Pericardium (tissue), 1 donor: ENCODE results near the genes MRPL55 and IBA57.

DNA sequence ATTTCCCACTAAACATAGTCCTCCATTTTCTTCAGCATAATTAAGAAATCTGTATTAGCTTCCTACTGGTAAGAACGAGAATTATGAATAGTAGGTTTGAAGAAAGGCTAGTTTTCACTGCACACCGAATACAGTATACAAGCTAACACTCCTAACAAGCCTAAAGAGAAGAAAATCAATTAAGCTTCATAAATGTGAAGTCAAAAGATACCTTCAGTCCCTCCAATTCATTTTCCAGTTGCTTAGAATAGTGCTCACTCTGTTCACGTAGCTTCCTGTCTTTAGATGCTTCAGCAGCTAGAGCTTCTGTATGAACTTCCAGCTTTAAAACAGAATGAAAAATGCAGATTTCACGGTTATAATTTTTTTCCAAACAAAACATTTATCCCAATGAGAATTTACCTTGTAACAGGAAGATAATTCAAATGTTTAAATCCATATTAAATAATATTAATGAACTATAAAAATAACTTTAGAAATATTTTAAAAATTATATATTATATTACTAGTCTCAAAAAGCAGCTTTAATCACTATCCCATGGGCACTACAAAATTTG lies 172.1 kb downstream of the COQ8A start:
- RRBS, result no CpG with 5 or more reads among the region's 4 CpGs

GRCh38 chr1:227139486-227139977 lies 178.8 kb downstream of the CDC42BPA start:
- RRBS, result no CpG with 5 or more reads among the region's 4 CpGs

DNA sequence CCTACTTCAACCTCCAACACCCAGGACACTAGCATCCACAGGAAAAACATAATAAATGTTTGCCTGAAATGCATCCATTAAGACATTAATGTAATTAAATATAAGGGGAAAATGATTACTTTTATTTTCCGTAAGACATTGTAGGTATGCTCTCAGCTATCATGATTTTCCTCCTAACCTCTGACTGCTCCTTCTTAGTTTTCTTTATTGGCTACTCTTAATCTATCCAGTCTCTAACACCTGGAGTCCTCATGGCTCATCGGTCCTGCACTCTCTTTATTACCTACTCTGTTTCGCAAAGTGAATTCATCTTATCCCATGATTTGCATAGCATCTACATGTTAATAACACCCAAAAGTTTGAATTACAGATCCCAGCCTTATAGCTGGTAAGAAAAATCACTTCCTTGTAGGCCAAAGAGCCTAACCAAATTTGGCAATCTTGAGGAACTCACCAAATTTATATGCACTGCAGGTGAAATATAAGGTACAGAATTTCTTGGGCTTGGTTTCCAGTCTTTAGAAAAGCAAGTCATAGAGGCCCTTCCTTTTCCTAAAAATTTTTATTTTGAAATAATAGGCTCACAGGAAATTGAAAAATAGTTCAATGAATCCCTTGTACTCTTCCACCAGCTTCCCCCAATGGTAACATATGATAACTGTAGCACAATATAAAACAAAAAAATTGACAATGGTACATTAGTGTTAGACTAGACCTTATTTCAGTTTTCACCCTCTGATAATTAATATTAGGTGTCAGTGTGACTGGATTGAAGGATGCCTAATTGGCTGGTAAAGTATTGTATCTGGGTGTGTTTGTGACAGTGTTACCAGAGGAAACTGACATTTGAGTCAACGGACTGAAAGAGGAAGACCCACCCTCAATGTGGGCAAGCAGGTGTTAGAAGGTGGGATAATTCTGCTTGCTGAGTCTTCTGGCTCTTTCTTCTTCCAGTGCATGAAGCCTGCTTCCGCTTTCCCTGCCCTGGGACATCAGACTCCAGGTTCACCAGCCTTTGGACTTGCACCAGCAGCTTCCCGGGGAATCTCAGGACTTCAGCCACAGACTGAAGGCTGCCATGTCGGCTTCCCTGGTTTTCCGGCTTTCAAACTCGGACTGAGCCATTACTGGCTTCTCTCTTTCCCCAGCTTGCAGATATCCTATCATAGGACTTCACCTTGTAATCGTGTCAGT lies 136.0 kb downstream of the CDC42BPA start:
- RRBS, result 96% methylated on average over 3 of the region's 10 CpGs

DNA sequence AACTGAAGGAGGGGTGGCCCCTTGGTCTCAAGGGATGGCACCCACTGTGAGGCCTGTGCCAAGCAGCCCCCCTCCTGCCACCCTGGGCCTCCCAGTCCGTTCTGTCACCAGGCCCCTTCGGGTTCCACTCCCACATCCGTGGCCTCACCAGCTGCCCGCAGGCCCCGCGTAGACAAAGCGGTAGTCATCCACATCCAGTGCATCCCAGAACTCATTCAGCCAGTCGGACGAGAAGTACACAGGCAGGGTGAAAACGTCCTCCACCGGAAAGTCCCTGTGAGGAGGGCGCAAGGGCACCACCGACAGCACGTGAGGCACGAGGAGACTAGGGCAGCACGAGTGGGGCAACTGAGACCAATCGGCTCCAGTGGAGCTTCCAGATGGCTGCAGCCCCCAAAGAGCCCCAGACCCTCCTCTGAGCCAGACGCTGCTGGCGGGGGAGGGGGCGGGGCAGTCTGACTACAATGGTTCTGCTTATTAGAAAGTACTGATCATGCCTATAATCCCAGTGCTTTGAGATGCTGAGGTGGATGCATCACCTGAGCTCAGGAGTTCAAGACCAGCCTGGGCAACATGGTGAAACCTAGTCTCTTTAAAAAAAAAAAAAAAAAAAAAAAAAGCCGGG lies 1.2 kb downstream of the JMJD4 start:
- RRBS, result no CpG with 5 or more reads among the region's 21 CpGs

DNA sequence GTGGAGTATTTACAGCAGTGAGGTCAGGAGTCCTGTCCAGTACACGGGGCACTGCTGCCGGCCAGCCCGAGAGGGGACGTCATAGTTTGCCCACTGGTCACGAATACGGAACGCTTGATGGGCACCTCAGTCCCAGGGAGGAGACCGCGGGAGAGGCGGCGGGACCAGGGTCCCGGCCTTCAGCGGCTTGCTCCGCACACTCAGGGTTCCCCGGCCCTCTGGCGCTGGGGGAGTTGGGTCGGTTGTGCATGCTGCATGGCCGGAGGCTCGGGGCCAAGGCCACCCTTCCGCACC lies 28.8 kb upstream of the PRSS38 start:
- RRBS, result 12% methylated on average over 7 of the region's 20 CpGs

DNA sequence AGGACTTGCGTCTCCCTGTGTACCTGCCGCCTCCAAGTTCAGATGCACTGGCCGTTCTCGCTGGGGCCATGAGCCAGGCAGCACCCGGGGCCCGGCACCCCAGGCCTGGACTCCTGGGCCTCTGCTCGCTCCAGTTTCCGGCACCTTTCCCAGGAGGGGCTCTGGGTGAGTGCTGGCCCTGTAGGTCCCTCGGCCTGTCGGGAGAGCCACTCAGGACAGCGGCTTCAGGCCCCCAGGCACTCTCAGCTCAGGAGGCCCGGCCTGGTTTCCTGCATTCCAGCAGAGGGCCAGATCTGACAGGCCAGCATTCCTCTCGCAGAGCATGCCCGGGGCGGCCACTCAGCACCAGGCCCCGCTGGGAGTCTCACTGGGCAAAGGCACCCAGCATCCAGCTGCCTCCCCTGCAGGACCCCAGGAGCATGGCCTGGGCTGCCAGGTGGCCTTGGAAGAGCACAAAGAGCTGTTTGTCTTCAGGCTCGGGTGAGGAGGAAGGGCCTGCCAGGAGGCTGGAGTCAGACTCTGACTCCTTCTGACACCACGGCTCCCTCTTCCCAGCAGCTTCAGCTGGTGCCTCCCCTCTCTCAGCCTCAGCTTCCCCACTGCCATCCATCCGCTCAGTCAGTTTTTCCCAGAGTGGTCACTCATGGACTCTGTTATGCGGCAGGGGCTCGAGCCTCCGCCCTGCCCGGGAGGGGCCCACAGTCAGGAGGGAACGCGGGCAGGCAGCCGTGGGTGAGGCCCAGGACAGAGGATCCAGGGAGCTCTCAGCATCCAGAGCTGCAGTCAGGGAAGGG lies 51.8 kb downstream of the WNT9A start:
- RRBS, result 62% methylated on average over 6 of the region's 26 CpGs

DNA sequence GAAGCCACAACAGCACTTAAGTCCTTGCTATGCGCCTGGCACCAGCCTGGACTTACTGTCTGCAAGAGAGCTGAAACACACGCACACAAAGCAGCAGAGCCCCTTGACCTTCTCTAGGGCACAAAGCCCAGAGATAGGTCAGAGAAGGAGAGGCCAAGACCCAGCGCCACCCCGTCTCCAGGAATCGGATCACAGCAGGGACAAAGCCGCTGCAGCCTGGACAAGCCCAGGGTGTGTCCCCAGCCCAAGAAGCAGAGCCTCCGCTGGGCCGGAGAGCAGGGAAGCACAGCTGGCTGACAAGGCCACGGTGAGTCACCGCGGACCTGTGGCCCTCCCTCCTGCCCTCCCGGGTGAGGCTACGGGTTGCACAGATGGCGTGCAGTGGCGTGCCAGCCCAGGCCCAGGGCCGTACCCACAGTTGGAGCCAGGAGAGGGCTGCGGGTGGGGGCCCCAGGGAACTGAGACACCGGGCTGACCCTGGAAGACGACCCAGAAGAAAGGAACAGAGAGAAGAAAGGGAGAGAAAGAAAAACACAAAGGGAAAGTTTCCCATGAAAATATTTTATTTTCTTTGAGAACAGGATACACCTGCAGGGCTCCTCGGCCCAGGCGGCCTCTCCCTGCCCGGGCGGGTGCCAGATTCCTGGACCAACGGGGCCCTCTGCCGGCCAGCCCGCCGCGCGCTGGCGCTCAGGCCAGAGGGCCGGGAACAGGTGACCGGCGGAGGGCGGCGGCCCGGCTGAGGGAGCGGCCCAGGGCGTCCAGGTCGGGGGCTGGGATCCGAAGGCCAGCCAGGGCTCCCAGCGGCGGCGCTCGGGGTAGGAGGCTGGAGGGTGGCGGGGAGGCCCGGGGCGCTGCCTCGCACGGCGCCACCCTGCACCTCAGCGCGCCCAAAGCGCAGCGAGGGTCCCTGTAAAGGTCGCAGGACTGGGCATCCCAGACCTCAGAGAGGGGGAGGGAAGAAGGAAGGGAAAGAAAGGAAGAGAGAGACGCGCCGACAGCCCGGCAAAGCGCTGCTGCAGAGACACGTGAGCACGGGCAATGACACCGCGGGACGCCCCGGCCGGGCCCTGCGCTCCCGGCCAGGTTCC lies 1.3 kb downstream of the WNT9A start:
- RRBS, result 2% methylated on average over 26 of the region's 69 CpGs

DNA sequence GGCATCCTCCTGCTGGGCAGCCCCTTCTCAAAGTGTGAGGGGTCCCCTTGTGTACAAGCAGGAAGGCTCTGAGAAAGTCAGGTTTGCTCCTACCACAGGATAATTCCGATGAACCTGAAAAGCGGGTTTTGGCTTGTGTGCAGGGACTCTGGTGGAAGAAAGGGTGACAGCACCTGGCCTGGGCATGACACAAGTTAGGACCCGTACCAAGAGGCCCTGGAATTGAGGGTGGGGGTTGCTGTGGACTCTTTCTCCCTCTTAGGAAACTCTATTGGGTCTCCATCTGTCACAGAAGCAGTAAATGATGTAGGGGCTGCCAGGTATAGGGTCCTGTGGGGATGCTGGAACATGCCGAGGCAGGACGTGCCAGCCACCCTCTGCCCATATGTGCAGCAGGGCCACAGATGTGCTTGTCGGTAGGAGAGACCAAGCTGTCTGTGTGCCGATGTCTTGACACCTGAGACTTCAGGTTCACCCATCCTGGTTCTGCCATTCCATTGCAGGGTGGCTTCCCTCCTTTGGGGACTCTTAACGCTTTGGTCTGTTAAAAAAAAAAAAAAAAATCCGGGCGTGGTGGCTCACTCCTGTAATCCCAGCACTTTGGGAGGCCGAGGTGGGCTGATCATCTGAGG lies 9.9 kb downstream of the C1orf35 start:
- RRBS, result no CpG with 5 or more reads among the region's 11 CpGs

- RRBS, result no CpG with 5 or more reads among the region's 21 CpGs
These were observed 5.2 kb downstream of the C1orf35 start for GRCh38 chr1:228097828-228098341.

DNA sequence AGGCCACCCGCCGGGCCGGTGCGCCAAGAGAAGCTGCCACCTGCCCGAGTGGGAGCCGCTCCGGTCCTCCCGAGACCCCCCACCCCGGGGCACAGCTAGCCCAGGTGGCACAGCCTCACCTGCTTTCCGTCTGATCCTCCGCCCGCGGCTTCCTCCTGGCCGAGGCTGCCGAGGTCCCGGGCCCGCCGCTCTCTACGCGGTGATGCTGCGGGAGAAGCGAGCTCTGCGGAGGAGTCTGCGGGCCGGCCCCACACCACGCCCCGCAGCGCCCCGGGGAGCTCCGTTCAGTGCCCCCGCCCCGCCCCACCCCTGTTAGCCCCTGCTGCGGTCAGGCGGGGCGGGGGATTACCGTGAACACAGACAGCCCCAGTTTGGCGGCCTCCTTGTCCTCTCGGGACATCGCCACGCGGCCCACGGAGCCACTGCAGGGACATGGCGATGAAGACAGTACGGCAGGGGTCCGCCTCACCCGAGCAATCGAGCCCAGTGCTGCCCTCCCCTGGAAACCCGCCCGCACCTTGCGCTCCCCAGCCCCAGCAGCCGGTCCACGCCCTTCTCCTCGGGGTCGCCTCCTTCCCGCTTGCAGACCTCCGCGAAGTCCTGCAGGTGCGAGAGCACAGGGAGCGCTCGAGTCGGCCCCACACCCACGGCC lies 1.0 kb downstream of the C1orf35 start:
- RRBS, result 18% methylated on average over 20 of the region's 62 CpGs

GRCh38 chr1:228108974-228109367 lies at the start of gene MRPL55:
Gene MRPL55, minus strand, starts transcription at chr1:228109299.
- RRBS, result 2% methylated on average over 8 of the region's 28 CpGs

DNA sequence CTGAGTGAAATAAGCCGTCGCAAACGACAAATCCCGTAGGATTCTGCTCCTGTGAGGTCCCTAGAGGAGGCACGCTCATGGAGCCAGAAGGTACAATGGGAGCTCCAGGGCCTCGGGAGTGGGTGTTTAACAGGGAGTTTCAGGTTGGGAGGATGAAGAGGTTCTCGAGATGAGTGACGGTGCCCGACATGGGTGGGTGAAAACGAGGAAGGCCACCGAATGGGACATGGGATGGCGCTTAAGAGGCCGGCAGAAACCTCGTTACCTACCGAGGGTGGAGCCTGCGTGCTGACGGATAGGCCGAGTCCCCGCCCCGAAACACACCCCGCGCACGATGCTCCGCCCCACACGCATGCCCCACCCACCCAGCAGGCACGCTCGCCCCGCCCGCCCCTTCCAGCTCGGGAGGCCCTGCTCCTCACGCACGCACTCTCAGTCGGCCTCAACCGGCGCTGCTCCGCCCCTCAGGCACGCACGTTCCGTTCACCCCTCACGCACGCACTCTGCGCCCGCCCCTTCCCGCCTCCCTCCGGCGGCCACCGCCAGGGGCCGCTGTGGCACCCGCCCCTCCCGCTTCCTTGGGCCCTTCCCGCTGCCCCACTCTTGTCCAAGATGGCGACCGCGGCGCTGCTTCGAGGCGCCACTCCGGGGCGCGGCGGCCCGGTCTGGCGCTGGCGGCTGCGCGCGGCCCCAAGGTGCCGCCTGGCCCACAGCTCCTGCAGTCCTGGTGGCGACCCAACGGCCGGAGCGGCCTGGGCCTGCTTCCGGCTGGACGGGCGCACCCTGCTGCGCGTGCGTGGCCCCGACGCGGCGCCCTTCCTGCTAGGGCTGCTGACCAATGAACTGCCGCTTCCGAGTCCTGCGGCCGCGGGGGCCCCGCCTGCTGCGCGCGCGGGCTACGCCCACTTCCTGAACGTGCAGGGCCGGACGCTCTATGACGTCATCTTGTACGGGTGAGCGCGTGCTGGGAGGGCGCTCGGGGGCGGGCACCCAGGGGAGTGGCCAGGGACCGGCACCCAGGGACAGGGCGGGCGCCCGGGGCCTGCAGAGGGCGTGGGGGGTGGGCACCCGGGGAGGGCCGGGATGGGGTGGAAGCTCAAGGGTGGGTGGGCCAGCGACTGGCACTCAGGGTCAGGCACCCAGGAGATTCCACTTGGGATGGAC lies at the start of gene IBA57:
IBA57 (plus strand) TSS at position 600 of the 1,164 bp plus-strand sequence.
- RRBS, result 1% methylated on average over 39 of the region's 111 CpGs

DNA sequence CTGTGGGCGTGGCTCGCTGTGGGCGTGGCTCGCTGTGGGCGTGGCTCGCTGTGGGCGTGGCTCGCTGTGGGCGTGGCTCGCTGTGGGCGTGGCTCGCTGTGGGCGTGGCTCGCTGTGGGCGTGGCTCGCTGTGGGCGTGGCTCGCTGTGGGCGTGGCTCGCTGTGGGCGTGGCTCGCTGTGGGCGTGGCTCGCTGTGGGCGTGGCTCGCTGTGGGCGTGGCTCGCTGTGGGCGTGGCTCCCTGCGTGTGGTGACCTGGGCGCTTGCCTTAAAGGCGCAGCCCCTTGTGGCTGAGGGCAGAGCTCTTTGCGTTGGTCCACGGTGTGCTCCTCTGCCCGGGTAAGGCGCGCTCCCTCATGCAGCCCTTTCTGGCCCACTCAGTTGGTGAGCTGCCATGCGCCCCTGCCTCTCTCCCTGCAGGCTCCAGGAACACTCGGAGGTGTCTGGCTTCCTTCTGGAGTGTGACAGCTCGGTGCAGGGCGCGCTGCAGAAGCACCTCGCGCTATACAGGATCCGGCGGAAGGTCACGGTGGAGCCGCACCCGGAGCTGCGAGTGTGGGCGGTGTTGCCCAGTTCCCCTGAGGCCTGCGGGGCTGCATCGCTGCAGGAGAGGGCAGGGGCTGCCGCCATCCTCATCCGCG lies 8.8 kb downstream of the IBA57 start:
- RRBS, result no CpG with 5 or more reads among the region's 56 CpGs

GRCh38 chr1:228242944-228243542 lies 35.2 kb downstream of the OBSCN start:
- RRBS, result no CpG with 5 or more reads among the region's 9 CpGs

- RRBS, result 4% methylated on average over 8 of the region's 30 CpGs
These were observed 67.4 kb downstream of the OBSCN start for GRCh38 chr1:228275220-228275714.

- RRBS, result no CpG with 5 or more reads among the region's 3 CpGs
These were observed 89.9 kb downstream of the OBSCN start for GRCh38 chr1:228297721-228298147.

- RRBS, result no CpG with 5 or more reads among the region's 7 CpGs
These were observed 47.8 kb downstream of the TRIM11 start for GRCh38 chr1:228358840-228359159.

DNA sequence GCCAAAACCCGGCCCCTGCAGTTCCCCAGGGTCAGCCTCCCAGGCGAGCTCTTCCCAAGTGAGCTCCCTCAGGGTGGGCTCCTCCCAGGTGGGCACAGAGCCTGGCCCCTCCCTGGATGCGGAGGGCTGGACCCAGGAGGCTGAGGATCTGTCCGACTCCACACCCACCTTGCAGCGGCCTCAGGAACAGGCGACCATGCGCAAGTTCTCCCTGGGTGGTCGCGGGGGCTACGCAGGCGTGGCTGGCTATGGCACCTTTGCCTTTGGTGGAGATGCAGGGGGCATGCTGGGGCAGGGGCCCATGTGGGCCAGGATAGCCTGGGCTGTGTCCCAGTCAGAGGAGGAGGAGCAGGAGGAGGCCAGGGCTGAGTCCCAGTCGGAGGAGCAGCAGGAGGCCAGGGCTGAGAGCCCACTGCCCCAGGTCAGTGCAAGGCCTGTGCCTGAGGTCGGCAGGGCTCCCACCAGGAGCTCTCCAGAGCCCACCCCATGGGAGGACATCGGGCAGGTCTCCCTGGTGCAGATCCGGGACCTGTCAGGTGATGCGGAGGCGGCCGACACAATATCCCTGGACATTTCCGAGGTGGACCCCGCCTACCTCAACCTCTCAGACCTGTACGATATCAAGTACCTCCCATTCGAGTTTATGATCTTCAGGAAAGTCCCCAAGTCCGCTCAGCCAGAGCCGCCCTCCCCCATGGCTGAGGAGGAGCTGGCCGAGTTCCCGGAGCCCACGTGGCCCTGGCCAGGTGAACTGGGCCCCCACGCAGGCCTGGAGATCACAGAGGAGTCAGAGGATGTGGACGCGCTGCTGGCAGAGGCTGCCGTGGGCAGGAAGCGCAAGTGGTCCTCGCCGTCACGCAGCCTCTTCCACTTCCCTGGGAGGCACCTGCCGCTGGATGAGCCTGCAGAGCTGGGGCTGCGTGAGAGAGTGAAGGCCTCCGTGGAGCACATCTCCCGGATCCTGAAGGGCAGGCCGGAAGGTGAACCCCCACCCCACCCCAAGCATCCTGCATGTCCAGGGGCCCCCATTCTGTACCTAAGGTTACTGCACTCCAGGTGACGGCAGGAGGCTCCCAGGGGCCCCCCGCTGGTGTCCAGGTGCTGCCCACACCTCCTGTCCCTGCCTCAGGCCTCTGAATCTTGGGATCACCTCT lies 34.2 kb downstream of the TRIM11 start:
- RRBS, result no CpG with 5 or more reads among the region's 42 CpGs

DNA sequence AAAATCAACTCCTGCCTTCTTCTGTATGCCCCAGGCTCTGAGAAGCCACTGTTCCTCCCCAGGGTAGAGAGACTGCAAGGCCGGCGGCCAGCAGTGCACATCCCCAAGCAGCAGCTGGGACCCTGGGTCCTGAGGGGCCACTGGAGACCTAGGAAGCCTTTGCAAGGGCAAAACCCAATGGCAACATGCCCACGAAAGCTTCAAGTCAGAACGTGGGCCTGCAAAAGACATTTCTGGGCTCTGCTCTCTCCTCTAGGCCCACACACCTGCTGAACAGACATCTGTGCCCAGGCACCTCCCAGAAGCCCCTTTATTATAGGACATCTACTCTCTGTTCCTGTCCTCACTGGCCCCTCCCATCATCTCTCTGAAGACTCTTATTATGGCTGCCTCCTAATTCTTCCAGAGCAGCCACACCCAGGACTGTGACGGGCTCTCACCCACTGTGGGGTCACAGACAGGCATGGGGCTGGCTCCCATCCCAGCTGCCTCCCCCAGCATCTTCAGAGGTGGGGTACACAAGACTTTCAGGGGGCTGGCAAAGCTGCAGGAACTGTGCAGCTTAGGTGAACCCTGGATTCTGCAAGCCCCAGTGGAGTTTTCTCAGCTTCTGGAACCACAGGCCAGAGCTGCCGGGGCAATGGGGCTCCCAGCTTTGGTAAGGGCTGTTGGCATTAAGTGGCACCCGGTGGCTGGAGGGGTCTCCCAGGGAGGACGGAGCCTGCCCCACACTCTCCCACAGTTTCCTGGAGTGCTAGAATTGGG lies 12.7 kb downstream of the TRIM11 start:
- RRBS, result 92% methylated on average over 2 of the region's 8 CpGs

GRCh38 chr1:228459164-228459726 lies 1.3 kb downstream of the H2BC26 start:
- RRBS, result 1% methylated on average over 9 of the region's 29 CpGs